Amniotic epithelial cell (primary cell): ENCODE measurements around the gene GALNT9.

DNA sequence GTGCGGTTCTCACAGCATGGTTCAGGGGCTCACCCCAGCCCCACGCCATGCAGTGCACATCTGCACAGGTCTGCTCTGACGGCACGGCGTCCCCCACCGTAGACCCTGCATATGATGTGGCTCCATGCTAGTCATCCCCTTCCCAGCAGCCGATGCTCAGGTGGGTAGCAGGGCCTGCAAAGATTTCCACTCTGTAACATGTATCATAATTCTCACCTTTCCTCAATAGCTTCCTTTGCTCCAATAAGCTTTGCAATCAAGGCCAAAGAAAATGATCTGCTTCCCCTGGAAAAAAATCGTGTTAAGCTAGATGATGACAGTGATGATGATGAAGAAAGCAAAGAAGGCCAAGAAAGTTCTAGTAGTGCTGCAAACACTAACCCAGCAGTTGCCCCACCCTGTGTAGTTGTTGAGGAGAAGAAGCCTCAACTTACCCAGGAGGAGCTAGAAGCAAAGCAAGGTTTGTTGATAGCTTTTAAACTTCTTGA is 53.4 kb downstream of the SFSWAP start:
- RRBS = no CpG with 5 or more reads among the region's 8 CpGs

DNA sequence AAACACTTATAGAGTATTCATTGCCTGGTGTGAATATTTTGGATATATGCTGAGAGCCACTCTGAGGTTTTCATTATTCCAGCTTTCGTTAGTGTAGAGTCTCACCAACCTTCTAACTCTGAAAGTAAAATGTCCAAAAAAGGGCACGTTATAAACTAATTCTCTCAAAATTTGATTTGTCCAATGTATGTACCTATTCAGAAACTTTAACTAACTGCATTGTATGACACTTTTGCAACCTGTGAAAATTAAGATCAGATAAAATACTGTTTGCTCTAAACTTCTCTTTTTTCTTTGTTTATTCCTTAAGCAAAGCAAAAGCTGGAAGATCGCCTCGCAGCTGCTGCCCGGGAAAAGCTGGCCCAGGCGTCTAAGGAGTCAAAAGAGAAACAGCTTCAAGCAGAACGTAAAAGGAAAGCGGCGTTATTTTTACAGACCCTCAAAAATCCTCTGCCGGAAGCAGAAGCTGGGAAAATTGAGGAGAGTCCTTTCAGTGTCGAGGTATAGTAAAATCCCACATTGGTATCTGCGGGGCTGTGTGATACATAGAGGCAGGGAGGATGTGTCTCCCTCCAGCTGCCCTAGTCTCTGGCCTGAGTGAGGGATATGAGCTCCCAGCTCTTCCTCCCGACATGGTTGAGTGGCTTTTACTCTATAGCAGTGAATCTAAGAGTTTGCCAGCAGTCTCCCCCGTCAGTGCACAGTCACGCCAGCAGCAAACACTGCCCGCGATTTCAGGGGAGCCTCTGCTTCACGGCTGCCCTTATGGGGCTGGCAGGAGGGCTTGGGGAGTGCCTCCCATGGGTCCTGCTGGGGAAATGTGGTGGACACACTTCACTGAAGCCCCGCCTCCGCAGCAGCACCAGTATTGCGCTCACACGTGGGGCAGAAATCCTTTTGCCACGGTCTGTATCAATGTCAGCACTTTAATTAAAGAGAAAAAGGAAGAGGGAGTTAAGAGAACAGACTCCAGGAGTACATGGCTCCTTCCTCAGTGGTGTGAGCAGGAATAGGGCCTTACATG is 55.2 kb downstream of the SFSWAP start:
- RRBS = no CpG with 5 or more reads among the region's 23 CpGs

DNA sequence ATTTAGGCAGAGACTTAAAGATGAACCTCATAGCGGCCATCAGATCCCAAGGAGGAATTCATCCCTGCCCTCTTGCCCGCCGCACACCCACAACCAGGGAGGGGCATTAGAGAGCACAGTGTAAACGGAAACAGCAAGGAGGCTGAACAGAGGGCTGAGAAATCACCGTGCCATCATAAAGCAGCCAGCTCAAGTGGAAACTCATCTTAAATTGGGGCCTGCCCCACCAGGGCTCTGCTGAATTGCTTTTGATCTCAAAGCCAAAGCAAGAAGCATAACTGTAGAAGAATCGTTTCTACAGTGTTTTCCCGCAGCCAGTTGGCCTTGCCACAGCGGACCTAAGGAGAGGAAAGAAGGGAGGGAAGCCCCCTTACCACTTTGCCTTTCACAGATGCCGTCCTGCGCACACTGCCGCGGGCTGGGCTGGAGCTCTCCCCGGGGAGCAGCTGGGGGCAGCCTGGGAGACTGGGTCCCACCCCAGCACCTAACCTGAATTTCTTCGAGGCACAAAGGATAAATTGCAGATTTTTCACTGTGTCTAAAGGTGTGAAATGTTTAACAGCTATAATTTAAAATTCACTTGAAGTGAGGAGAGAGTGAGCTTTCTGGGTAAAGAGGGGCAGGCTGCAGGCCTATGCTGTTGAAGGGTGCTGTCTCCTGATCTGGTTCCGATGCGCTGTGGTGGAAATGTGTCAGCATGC is 51.8 kb upstream of the MMP17 start:
- RRBS = no CpG with 5 or more reads among the region's 16 CpGs

DNA sequence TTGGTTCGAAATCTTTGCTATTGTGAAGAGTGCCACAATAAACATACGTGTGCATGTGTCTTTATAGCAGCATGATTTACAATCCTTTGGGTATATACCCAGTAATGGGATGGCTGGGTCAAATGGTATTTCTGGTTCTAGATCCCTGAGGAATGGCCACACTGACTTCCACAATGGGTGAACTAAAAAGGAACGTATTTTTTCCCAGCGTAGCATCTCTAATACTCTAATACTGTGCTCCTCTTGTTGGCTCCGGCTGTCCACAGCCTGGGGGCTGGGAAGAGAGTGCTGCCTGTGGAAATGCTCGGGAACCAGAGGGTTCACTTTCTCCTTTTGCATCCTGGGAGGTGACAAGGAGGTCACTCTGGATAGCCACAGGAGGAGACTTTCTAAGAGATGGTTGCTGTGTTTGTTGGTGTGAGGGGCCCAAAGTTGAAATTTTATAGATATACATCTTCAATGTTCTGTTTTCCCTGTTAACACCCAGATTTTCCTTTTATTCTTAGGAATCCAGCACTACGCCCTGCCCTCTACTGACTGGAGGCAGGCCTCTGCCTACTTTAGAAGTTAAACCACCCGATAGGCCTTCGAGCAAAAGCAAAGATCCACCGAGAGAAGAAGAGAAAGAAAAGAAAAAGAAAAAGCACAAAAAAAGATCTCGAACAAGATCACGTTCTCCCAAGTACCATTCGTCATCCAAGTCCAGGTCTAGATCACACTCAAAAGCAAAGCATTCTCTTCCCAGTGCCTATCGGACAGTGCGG is 50.5 kb upstream of the MMP17 start:
- RRBS = no CpG with 5 or more reads among the region's 15 CpGs

- RRBS = no CpG with 5 or more reads among the region's 10 CpGs
These were observed 9.9 kb downstream of the ULK1 start for GRCh38 chr12:131904130-131904868.

- RRBS = no CpG with 5 or more reads among the region's 10 CpGs
These were observed 42.8 kb downstream of the EP400 start for GRCh38 chr12:131992293-131993211.

DNA sequence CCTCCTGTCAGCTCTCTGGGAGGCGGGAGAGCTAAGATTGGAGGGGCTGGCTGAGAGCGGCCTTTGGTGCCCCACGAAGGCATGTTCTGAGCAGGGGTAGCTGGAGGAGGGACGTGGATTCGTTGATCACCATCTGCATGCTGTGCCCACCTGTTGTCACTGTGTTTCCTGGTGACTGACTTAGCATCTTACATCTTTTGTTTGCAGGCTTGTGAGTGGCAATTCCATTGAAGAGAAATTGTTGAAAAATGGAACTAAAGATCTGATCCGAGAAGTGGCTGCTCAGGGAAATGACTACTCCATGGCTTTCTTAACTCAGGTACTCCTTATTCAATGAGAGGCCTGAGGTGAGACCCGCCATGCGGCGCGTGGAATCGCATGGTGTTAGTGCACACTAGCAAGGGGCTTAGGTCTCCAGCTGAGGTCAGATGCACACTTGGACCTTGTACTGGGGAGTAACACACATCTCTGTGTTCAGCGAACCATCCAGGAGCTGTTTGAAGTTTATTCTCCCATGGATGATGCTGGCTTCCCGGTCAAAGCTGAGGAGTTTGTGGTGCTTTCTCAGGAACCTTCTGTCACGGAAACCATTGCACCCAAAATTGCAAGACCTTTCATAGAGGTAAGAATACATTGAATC is 87.9 kb downstream of the EP400 start:
- RRBS = no CpG with 5 or more reads among the region's 14 CpGs

DNA sequence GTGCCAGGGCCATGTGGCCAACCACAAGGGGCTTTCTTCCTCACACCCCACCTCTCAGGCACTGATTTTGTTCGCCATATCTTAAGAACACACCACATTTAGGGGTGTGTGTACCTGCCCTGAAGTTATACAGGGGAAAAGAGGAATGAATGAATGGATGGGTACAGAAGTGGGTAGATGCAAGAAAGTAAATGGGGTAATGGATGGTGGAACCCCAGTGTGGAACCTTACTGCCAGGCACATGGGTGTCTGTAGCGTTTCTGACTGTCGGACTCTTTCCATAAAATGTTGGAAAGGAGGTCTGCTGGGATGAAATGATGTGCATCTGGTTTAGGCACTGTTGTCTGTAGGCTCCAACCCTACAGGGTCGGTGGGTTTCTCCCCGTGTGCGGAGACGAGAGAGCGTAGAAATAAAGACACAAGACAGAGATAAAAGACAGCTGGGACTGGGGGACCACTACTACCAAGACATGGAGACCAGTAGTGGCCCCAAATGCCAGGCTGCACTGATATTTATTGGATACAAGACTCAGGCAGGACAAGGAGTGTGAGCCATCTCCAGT is 93.1 kb downstream of the DDX51 start:
- RRBS = no CpG with 5 or more reads among the region's 8 CpGs

- RRBS = no CpG with 5 or more reads among the region's 37 CpGs
These were observed 2.0 kb downstream of the NOC4L start for GRCh38 chr12:132145958-132146915.

GRCh38 chr12:132235160-132235719 is 91.0 kb downstream of the NOC4L start:
- RRBS = no CpG with 5 or more reads among the region's 18 CpGs

GRCh38 chr12:132278924-132279433 is 50.4 kb downstream of the GALNT9 start:
- RRBS = no CpG with 5 or more reads among the region's 16 CpGs

DNA sequence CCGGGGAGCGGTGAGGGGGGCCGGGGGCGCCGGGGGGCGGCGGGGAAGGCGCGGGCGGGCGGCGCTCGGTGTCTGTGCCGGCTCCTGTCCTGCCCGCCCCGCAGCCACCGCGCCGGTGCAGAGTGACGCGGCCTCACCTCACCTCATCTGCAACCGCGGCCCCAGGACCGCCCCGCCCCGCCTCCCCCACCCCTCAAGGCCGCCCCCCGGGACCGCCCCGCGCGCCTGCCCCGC is at the start of gene GALNT9:
TSS of gene GALNT9 (minus strand) at position 127 of the 234 bp plus-strand sequence.
- RRBS = 6% methylated on average over 18 of the region's 33 CpGs

DNA sequence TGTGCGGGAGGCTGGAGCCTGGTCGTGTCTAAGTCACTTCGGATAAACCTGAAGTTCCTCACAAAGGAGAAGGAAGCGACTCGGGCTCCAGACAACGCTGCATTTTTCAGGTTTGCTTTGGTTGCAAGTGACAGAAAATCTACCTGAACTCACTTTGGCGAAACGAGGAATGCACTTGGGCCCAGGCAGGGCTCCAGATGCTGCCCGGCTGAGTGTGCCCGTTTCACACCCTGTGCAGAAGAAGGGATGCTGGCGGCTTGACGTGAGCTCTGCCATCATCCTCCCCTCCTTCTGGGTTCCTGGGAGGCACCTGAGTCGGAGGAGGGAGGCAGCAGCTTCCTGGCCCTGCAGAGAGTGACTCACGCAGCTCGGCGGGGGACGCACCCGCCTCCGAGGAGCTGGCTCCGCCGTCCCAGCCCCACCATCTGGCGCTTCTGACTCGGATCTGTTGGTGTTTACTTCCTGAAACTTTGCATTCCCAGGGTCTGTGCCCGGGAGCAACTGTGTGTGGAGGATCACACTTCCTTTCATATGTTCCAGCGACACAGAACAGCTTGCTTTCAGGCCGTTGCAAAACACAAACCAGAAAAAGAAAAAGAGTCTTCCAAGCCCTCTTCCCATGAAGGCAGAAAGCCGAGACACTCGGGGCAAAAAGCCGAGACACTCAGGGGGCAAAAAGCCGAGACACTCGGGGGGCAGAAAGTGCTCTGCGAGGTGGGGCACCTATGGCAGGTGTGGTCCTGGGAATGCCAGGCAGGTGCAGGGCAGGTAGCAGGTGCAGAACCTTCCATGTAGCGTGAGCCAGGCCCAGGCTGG is 27.3 kb upstream of the GALNT9 start:
- RRBS = no CpG with 5 or more reads among the region's 33 CpGs

GRCh38 chr12:132530714-132531298 is 40.9 kb downstream of the FBRSL1 start:
- RRBS = 98% methylated on average over 4 of the region's 10 CpGs

DNA sequence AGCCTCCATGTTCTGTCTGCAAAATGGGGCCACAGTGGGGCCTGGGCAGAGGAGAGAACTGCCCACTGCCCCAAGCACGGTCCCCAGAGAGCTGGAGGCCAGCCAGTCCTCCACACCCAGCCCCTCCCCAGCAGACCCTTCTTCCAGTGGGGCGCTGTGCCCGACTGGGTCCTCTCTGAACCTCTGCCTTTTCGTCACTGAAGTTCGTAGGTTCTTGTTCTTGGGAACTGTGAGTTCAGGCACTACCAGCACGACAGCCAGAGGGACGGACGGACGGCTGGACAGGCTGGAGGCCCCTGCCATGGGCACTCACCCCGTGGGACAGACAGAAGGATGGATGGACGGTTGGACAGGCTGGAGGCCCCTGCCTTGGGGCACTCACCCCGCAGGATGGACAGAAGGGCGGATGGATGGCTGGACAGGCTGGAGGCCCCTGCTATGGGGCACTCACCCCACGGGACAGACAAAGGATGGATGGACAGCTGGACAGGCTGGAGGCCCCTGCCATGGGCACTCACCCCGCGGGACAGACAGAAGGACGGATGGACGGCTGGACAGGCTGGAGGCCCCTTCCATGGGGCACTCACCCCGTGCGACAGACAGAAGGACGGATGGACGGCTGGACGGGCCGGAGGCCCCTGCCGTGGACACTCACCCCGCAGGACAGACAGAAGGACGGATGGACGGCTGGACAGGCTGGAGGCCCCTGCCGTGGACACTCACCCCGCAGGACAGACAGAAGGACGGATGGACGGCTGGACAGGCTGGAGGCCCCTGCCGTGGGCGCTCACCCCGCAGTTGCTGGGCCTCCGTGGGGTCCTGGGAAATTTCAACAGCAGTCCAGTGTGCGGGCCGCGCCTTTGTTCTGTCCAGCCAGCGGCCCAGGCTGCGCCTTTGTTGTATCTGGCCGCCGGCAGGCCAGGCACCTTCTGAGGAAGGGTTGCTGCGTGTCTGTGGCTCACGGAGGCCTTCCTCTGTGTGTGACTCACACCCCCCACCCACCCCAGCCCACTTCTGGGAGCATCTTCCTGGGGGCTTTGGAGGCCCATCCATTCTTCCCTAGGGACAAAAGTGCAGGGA is 57.9 kb downstream of the LRCOL1 start:
- RRBS = no CpG with 5 or more reads among the region's 45 CpGs

- RRBS = no CpG with 5 or more reads among the region's 28 CpGs
These were observed 29.3 kb downstream of the LRCOL1 start for GRCh38 chr12:132580741-132581883.

DNA sequence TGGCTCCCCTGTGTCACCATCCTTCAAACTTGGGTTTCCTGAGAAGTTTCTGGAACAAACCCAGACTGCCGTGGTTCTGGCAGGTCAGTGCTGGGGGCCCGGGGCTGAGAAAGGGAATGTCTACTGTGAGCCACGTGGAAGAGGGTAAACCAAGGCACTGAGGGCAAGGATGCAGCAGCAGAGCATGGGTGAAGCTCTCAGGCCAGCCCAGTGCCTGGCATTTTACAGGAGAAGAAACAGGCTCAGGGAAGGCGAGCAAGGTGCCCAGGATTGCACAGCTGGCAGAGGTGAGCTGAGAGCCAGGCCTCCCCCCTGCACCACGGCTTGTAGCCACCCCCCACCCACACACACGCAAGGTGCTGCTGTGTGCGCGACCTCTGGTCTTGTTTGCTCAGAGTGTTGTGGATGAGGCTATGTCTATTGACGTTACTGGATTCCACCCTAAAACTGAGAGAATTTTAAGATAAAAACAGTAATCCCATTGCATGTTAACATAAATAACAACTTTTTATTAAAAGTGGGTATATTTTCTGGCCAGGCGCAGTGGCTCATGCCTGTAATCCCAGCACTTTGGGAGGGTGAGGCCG is 5.4 kb downstream of the LRCOL1 start:
- RRBS = no CpG with 5 or more reads among the region's 11 CpGs

DNA sequence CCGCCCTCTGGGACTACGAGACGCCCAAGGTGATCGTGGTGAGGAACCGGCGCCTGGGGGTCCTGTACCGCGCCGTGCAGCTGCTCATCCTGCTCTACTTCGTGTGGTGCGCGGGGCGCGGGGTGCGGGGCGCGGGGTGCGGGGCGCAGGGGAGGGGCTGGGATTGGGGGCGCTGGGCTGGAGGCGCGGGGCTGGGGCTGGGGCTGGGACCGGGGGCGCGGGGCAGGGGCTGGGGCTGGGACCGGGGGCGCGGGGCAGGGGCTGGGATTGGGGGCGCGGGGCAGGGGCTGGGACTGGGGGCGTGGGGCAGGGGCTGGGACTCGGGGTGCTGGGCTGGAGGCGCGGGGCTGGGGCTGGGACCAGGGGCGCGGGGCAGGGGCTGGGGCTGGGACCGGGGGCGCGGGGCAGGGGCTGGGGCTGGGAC is 320 bp downstream of the P2RX2 start:
- RRBS = 6% methylated on average over 8 of the region's 39 CpGs

- RRBS = 6% methylated on average over 12 of the region's 39 CpGs
These were observed 738 bp downstream of the P2RX2 start for GRCh38 chr12:132619308-132619720.

DNA sequence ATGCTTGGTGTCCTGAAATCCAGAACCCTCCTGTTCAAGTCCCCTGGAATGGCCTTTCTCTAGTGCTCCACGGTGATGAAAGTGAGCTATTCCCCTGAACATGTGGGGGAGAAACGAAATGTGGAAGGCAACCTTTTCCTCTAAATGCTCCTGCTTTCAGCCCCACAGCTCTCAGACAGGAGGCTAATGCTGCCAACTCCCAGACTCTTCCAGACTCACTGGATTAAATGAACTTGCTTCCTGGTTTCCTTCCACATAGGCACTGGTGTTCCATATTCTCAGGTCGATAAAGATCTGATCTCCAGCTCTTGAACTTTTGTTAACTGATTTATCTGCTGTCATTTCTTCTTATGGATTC is 2.4 kb upstream of the PGAM5 start:
- RRBS = no CpG with 5 or more reads among the region's 3 CpGs